Cerebellum (tissue), 5 donors: ENCODE data around the gene FBXO45.

- PRO-cap, 3 experiments: no peak in any of the 3 experiments
- RAMPAGE, long total RNA: no peak
Observed at GRCh38 chr3:195990488-195991014, 82.2 kb upstream of the TNK2 start.

- PRO-cap, 3 experiments: no peak in any of the 3 experiments
- RAMPAGE, long total RNA: no peak
Observed at GRCh38 chr3:196045129-196045884, 36.6 kb downstream of the TFRC start.

DNA sequence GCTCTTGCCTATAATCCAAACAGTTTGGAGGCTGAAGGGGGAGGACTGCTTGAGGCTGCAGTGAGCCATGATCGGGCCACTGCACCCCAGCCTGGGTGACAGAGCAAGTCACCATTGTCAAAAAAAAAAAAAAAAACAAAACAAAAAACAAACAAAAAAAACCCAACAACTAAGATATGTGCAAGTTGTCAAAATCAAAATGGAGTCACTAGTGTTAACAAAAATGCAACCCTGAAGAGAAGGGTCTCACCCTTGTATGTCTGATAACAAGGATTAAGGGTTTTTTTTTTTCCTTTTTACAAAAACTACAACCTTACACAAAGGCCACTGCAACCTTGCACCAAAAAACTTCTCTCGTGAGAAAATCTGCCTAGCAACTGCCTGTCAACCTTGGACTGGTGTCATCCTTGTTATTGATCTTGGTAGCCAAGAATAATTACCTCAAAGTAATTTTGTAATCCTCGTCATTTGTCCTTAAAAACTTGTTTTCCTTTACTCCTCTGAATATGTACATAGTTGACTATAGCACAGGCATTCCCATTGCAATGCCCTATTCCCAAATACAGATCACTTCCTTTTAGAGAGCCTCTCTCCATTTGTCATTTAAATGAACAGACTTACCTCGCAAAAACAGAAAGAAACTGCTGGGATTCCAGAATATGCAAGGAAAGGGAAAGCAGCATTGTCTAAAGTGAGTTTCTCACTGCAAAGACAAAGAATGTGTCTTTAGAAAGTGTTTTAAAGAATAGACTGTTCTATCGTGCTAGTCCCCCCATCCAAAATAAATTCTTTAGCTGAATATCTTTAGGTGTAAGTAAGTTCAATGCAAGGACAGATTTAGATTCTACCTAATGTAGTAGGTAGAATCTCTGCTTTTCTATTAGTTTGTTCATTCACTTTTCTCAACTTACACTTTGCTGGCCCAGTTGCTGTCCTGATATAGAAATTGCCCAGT is 23.9 kb downstream of the TFRC start:
- PRO-cap, 3 experiments: no peak in any of the 3 experiments
- RAMPAGE, long total RNA: no peak

DNA sequence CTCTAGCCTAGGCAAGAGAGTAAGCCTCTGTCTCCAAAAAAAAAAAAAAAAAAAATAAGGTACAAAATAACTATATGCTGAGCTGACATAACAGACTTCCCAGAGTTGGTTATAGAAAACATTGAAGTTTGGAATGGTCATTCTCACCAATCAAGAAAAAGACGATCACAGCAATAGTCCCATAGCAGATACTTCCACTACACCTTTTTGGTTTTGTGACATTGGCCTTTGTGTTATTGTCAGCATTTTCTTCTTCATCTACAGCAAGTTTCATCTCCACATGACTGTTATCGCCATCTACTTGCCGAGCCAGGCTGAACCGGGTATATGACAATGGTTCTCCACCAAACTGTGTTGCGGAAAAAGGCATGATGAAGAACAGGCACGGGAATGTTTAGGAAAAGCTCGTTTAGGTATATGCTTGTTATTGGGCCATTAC is 6.9 kb downstream of the TFRC start:
- PRO-cap, 3 experiments: no peak in any of the 3 experiments
- RAMPAGE, long total RNA: no peak

GRCh38 chr3:196075451-196076192 is 6.3 kb downstream of the TFRC start:
- PRO-cap, 3 experiments: no peak in any of the 3 experiments
- RAMPAGE, long total RNA: no peak

GRCh38 chr3:196080902-196081966 is 656 bp downstream of the TFRC start:
- PRO-cap, 3 experiments: peak in 1 of 3 experiments; most common plus-strand start chr3:196081129 (in 1); most common minus-strand start chr3:196081528 (in 1)
- RAMPAGE, long total RNA: no peak

DNA sequence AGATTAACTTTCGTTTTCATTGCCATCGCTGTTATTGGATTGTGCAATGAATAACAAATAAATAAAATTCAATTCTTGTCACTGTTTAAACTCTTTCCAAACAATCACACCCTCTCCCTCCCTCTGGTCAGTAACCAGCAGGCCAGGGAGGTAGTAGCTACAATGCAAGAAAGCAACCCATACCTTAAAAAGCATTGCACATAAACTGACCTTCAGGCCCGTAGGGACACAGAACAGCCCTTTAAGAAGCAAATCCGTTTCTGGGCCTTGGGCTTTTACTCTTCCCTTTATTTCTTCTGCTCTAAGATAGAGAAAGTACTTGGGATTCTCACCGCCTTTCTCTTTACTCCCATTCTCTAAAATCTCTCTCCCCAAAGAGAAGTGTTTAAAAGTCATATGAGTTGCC is 824 bp upstream of the TFRC start:
- PRO-cap, 3 experiments: no peak in any of the 3 experiments
- RAMPAGE, long total RNA: no peak

GRCh38 chr3:196177874-196178384 is 33.3 kb downstream of the ZDHHC19 start:
- PRO-cap, 3 experiments: no peak in any of the 3 experiments
- RAMPAGE, long total RNA: no peak

DNA sequence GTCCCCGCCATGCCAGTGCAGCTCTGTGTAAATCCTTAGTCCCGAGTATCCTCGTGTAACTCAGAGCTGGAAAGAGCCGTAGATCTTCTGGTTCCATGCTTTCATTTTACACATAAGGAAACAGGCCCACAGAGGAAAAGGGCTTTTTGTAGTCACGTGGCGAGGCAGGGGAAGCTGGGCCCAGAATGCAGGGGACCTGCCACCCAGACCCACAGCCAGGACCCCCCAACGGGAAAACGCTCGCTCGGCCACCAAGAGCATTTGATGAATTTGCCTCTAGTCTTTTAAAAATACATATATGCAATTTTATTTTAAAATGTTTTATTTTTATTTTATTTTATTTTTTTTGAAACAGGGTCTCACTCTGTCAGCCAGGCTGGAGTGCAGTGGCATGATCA is 24.0 kb downstream of the ZDHHC19 start:
- PRO-cap, 3 experiments: no peak in any of the 3 experiments
- RAMPAGE, long total RNA: no peak

- PRO-cap, 3 experiments: no peak in any of the 3 experiments
- RAMPAGE, long total RNA: no peak
Observed at GRCh38 chr3:196235428-196235901, 19.1 kb downstream of the SLC51A start.

DNA sequence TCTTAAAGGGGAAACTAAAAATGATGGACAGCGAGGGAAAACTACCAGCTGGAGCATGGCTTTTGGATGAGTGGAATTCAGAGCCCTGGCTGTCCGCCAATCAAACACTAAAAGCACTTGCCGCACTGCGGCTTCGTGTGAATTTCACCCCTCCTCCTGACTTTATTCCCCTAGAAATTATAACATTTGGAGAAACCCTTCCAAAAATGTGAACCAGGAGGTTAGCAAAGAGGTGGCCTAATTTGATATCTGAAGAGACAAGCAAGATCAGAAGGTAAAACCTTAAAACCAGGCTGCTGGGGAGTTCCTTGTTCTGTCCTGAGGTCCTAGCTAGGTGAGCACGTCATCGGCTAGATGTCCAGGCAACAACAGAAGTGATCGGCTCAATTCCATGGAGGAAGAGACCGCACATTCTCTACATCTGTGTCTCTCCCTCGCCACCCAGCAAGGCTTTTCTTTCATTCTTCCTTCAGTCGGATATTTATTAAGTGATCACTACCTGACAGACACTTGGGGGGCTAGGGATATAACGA is 1.7 kb downstream of the TM4SF19 start:
- PRO-cap, 3 experiments: no peak in any of the 3 experiments
- RAMPAGE, long total RNA: no peak

GRCh38 chr3:196343061-196343511 is 4.9 kb upstream of the TM4SF19 start:
- PRO-cap, 3 experiments: no peak in any of the 3 experiments
- RAMPAGE, long total RNA: no peak

GRCh38 chr3:196496166-196496846 is 7.3 kb downstream of the RNF168 start:
- PRO-cap, 3 experiments: no peak in any of the 3 experiments
- RAMPAGE, long total RNA: no peak

GRCh38 chr3:196568446-196569698 is at the start of gene FBXO45:
FBXO45 (plus strand) TSS chr3:196568660.
- PRO-cap, 3 experiments: peak in 3 of 3 experiments; most common plus-strand start chr3:196568929 (in 2); most common minus-strand start chr3:196568548 (in 3)
- RAMPAGE, long total RNA: no peak

DNA sequence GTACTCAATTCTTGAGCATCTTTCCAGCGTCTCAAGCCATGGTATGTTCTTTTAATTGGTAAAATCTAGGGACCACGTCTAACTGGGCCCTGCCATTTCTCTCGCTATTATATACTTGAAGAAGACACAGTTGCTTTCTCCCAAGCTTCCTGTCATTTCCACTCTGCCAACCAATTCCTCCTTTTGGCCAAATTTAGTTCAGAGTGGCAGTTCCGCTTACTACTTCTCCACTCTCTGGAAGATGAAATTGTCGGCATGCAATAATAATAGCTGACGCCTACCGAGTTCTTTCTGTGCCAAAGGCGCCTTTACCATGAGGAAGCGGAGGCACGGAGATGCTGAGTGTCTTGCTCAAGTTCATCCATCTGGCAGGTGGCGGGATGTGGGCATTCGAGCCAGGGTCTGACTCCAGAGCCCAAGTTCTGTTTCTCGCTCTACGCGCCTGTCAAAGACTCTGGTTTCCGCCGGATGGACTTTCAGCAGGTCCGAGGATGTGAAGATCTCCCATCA is 14.6 kb upstream of the NRROS start:
- PRO-cap, 3 experiments: no peak in any of the 3 experiments
- RAMPAGE, long total RNA: no peak

DNA sequence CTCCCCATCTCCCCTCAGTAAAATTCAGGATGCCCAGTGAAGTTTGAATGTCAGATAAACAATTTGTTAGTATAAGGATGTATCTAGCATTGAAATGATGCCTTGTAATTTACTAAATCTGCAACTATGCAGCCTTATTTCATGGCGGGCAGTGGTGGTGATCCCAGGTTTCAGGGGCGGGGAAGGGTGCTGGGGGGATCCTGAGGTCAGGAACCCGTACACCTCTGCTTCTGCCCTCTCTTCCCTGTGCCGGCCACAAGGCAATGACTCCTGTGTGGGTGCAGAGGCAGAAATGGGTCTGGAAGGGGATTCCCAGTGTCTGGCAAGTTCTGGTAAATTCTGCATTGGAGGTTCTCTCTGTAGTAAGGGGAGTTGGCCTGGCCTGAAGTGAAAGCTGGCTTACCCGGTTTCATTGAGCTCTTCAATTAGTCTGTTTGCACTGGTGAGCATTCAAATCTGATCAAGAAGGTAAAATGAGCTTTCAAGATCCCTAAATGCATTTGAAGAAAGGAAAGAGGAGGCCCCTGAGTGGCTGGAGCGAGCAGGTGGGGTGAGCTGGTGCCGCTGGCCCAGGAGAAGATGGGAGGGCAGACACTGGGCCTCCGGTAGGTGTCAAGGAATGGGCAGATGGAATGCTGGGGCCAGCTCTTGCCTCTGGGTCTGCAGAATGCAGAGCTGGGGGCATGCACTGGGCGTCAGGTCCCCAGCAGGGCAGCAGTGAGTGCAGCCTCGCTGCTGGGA is 13.6 kb downstream of the NRROS start:
- PRO-cap, 3 experiments: no peak in any of the 3 experiments
- RAMPAGE, long total RNA: no peak

GRCh38 chr3:196662003-196662986 is 22.8 kb downstream of the NRROS start:
- PRO-cap, 3 experiments: no peak in any of the 3 experiments
- RAMPAGE, long total RNA: no peak

DNA sequence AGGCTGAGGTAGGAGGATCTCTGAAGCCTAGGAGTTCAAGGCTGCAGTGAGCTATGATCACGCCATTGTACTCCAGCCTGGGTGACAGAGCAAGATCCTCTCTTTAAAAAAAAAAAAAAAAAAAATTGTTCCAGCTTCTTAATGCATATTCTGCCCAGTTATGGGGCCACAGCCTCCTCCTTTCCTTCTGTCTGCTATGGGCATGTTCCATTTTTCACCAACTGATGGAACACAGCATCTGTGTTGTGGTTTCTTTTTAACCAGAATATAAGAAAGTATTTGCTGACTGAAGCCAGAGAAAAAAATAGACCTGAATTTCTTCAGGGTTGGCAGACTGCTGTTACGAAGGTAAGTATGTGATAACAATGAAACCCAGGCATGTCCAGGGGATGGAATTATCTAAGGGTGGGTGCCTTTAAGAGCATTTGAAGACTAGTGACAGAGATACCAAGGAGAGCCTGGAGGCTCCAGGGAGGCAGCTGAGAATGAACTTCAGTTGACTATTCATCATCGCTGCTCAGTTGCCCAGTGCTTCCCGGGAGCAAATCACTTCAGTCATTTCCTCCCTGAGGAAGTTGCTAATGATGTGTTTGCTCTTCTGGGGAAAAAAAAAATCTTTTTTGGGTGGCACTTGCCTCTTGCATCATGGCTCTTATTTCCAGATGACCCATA is 14.7 kb downstream of the NCBP2 start:
- PRO-cap, 3 experiments: no peak in any of the 3 experiments
- RAMPAGE, long total RNA: no peak

DNA sequence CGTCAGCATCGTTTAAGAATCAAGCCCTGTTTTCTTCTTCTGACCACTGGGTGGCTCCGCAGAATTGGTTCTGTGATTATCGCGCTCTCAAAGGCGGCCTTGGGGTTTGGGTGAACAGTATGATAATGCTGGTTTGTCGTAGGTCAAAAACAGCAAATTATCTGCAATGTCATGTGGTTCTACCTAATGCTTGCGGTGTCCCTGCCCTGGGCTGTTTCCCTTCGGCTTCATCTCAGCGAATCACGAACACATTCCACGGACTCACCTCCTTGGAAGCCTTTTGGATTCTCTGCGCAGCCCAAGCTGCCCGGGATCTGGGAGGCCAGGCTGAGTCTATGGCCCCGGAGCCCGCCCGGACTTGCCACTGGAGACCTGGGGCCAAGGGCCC is 10.2 kb upstream of the PIGZ start:
- PRO-cap, 3 experiments: peak in 1 of 3 experiments; most common plus-strand start position 90 of the sequence (in 1)
- RAMPAGE, long total RNA: no peak

- PRO-cap, 3 experiments: no peak in any of the 3 experiments
- RAMPAGE, long total RNA: no peak
Observed at GRCh38 chr3:196996450-196997238, 28.0 kb upstream of the PIGZ start.